ENCODE measurements around a stretch of chr1.

- PRO-cap: no peak
- RAMPAGE, long total RNA, 4 experiments: no peak in any of the 4 experiments
Measured at GRCh38 chr1:202538863-202539112, 171.5 kb downstream of the SYT2 start.

- PRO-cap: no peak
- RAMPAGE, long total RNA, 4 experiments: no peak in any of the 4 experiments
Measured at GRCh38 chr1:202858293-202858836, 30.6 kb downstream of the RABIF start.

DNA sequence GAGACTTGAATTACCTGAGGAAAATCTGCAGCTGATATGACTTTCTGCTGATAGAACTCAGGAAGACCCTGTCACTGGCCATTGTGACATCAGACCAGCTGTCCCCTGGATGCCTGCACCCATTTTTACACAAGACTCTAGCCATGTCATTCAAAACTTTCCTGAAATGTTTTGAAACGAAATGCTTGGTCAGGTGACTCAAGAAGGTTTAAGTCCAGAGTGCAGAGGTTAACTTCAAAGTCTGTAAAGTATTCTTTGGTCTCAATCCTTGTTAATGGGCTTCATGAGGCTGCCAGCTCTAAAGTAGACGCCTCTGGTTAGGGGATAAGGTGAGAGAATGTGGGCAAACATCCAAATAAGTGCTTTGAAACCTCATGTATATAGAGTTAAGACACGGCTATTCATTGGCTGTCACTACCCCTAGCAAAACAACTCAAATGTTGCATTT is 26.3 kb downstream of the RABIF start:
- PRO-cap: no peak
- RAMPAGE, long total RNA, 4 experiments: no peak in any of the 4 experiments

- PRO-cap: no peak
- RAMPAGE, long total RNA, 4 experiments: no peak in any of the 4 experiments
Measured at GRCh38 chr1:202967966-202968365, 909 bp upstream of the CYB5R1 start.

GRCh38 chr1:203117600-203118254 is 9.8 kb upstream of the ADORA1 start:
- PRO-cap: no peak
- RAMPAGE, long total RNA, 4 experiments: no peak in any of the 4 experiments

GRCh38 chr1:203129733-203130360 is 2.3 kb downstream of the ADORA1 start:
- PRO-cap: no peak
- RAMPAGE, long total RNA, 4 experiments: no peak in any of the 4 experiments

- PRO-cap: no peak
- RAMPAGE, long total RNA, 4 experiments: no peak in any of the 4 experiments
Measured at GRCh38 chr1:203201532-203202021, 15.1 kb upstream of the CHI3L1 start.

GRCh38 chr1:203308509-203309644 is 3.6 kb downstream of the BTG2 start:
- PRO-cap: no peak
- RAMPAGE, long total RNA, 4 experiments: start-site peak on the plus strand in 1 of 4 experiments, at chr1:203308817-203308898 at its widest, 14 to 17 reads per replicate

GRCh38 chr1:203322670-203323315 is 17.5 kb downstream of the BTG2 start:
- PRO-cap: no peak
- RAMPAGE, long total RNA, 4 experiments: no peak in any of the 4 experiments

DNA sequence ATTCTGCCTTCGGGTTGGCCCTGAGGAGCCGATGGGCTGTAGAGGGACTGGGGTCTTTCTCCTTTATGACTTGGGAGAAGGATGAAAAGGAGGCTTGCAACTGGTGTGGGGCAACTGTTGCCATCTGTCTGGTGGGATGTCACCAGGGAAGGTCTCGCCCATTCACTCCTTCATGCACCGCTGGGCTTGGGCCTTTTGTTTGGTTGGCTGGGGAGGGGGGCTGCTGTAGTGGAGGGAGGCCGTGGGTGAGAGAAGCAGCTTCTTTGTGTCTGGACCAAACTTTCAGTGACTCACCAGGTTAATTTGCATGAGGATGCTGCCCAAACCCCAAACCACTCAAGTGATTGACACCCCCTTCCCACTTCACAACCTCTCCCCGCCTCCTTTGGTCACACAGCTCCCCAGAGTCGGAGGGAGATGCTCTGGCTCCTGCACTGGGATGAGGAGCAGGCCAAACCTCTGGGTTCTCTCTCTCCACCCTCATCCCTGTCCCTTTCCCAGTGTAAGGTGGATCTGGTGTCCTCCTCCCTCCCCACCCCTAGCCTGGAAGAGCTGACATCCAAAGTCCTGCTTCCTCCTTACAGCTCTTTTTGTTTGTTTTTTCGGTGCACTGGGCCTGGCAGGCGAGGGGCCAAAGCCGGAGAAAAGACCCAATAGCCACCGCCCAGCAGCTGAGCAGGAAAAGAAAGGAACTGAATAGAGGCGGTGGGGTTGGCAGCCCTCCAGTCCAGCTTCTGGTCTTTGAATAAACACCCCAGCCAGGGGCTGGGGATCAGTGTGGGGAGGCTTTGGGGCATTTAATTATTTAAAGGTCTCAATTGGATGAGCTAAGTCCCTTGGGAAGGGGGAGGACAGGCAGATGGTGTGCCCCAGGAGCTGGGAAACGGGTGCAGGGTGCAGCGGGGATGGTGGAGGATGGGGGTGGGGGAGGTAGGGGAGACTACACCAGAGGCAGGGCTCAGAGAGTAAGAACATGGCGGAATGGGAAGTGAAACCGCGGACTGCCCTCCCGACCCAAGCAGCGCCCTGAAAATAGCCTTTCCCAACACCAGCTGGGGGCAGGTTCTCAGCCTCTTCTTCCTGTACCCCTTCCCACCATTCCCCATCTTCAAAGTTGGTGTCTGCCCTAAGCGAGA is 20.0 kb downstream of the BTG2 start:
- PRO-cap: no peak
- RAMPAGE, long total RNA, 4 experiments: no peak in any of the 4 experiments

- PRO-cap: bidirectional peak, plus-strand start at chr1:203327562, minus-strand start at chr1:203327400
- RAMPAGE, long total RNA, 4 experiments: no peak in any of the 4 experiments
Measured at GRCh38 chr1:203327259-203328301, 22.3 kb downstream of the BTG2 start.

DNA sequence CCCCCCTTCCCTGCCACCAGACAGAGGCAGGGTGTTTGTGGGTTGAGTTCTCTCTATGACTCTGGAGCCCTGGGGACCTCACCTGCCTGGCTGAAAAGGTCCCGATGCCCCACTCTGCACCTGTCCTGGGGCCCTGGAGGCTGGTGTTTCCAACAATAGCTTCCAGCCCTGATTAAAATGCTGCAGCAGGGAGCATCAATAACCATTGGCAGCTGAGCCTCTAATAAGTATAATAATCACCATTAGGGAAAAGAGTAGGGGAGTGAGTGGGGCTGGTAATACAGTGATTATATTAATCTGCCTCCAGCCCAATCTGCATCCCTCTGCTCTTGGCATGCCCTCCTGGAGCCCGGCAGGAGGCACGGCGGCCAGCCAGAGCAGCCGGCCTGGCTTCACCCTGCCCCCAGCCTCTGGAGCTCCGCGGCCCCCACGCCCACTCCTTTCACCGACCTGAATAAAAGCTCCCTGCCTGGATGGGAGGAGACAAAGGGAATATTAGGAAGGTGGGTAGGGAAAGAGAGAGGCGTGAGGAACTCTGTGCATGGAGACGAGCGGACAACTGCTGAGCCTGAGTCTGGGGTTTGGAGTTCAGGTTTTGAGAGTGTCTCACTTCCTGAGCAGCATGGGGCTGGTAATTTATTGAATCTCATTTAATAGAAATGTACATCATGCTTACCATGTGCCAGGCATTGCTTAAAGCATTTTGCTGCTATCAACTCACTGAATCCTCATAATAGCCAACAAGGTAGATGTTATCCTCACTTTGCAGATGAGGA is 28.3 kb downstream of the OPTC start:
- PRO-cap: no peak
- RAMPAGE, long total RNA, 4 experiments: no peak in any of the 4 experiments

GRCh38 chr1:203555695-203557006 is 62.2 kb downstream of the OPTC start:
- PRO-cap: unidirectional peak, minus-strand start at chr1:203556104; unidirectional peak, minus-strand start at chr1:203556151
- RAMPAGE, long total RNA, 4 experiments: start-site peak on the plus strand in 1 of 4 experiments, at chr1:203556689-203556707 at its widest, 8 reads per replicate; start-site peak on the minus strand in 3 of 4 experiments, at chr1:203556080-203556136 at its widest, 11 to 43 reads per replicate

DNA sequence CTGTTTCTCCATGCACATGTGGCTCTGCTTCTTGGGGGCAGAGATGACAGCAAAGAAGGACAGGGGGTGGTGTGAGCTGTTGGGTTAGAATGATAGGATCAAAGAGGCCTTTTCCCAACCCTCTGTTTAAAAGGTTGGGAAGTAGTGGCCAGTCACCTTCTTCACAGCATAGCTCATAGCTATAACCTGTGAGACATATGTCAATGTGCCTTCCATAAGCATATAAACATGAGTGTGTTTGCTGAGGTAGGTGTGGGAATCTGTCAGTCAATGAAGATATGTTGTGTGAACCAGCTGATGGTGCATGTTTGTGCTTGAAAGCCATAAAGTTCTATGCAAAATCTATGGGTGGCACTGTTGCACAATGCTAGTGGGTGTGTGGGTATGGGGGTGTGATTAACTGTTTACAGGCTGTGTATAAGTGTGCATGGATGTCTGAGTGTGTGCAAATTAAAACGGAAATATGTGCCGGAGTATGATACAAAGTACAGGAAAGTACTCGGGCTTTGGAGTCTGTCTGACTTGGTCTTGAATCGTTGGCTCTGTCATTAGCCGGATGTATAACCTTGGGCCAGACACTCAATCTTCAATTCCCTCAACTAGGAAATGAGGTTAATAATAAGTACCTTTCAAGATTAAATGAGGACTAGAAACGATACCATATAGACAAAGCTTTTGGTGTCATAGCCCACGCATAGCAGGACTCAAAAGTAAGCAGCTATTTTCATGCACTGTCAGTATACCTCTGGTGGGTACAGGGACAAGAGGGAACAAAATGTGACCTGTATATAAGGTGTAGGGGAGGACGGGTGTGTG is 960 bp upstream of the ATP2B4 start:
- PRO-cap: no peak
- RAMPAGE, long total RNA, 4 experiments: no peak in any of the 4 experiments

DNA sequence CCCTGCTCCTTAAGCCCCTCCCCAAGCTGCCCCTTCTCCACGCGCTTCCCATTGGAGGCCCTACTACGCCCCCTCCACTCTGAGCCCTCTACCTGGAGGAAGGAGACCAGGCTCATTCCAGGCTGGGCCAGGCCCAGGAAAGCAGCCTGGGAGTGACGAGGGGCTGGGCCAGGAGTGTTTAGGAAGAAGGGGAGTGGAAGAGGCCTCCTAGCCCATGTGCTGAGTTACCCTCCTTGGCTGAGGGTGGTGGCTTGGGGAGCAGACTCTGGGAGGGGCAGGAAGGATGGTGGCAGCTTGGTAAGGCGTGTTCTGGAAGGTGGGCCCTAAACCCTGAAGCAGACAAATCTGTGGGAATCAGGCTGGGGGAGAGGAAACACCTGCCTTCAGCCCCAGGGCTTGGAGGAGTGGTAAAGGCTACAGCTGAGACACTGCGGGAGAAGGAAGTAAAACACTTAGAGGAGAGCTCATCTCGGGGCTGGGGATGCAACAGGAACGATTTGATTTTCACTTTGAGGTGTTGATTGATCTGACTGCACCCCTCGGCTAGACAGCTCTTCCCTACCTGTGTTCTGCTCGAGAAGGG is 2.1 kb downstream of the ATP2B4 start:
- PRO-cap: bidirectional peak, plus-strand start at position 115 of the sequence, minus-strand start outside the sequence
- RAMPAGE, long total RNA, 4 experiments: no peak in any of the 4 experiments

- PRO-cap: no peak
- RAMPAGE, long total RNA, 4 experiments: no peak in any of the 4 experiments
Measured at GRCh38 chr1:203740650-203741627, 24.0 kb upstream of the LAX1 start.

DNA sequence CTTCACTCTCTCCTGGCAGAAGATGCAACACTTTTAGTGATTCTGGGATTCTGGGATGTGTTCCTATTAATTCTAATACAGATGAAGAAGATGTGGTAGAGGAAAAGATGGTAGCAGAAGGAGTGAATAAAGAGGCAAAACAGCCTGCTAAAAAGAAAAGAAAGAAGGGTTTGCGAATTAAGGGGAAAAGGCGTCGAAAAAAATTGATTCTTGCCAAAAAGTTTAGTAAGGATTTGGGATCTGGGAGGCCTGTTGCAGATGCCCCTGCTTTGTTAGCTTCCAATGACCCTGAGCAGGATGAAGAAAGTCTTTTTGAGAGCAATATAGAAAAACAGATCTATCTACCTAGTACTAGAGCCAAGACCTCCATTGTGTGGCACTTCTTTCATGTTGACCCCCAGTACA is 2.1 kb downstream of the ZBED6 start:
- PRO-cap: no peak
- RAMPAGE, long total RNA, 4 experiments: no peak in any of the 4 experiments

DNA sequence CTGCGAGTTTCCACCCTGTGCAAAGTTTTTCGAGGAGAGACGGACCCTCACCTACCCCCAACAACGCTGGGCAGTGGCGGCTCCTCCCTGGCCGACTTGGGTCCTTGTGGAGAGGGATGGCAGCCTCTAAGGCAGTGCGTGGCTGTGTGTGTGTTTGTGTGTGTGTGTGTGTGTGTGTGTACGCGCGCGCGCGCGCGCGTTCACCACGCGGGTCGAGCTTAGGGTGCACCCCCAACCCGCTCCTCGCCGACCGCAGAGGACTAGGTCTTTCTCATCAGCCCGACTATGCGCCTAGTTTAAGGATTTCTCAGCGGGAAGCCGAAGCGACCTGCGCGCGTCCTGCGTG is 879 bp downstream of the SOX13 start:
- PRO-cap: unidirectional peak, minus-strand start at position 98 of the sequence
- RAMPAGE, long total RNA, 4 experiments: no peak in any of the 4 experiments

DNA sequence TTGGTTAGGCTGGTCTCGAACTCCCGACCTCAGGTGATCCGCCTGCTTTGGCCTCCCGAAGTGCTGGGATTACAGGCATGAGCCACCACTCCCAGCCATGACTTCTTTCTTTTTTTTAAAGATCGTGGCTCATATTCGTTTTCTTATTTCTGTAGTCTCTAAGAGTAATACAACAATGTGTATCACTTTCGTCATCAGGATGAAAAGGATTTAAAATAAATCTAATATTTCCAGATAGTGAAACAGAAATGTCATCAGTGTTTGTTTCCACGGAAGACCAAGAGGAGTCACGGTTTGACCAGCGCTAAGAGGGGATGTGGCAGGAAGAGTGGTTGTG is 8.2 kb downstream of the SOX13 start:
- PRO-cap: no peak
- RAMPAGE, long total RNA, 4 experiments: no peak in any of the 4 experiments

DNA sequence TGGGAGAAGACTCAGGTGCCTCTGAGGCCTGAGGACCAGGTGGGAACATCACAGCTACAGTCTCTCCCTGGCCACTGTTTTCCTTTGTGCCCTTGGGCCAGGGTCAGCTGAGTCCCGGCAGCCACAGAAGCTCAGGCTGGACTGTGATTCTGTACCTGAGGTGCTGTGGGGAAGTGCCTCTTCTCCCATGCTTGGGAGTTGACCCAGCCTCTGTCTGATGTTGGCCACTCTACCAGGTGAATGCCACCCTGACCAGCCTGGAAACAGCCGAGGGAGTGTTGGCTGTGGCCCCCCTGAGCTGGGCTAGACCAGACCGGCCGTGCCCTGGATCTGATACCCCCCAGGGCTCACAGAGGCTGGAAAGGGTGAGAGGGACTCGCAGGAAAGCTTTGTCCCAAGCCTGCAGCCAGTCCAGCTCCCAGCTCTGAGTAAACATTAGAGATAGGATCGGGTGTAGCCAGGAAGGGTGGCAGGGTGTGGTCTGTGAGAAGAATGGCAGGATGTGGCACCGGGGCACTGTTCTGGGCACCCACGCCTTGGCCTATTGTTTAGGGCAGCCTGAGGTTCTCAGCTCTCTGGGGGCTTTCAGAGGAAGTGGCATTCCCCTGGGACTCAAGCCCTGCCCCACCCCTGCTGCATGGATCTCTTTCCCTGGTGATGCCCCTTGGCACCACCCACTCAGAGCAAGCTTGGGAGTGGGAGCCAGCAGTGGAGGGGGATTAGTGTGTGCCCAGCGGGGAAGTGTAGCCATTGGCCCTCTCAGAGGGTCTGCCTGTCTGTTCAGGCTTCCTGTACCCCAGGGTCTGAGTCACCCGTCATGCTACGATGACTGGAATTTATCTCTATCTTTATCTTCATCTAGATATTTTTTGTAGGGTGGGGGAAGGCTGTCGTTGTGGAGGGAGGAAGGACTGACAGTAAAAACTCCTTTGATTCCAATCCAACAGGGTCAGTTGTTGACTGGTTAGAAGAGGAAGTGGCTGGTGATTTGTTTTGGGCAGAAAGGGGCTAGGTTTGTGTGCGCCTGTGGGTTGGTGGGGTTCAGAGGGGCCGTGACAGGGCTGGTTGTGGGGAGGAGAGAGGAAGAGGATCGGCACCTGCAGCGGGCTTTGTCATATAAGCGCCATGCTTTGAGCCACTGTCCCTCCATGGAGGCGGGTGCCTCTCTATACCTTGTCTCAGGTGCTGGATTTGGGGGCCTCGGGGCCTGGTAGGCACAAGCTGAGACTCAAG is 31.5 kb downstream of the SOX13 start:
- PRO-cap: no peak
- RAMPAGE, long total RNA, 4 experiments: no peak in any of the 4 experiments

Measured in sigmoid colon (tissue), 4 donors.